Heart (tissue), 3 donors: ENCODE measurements around a stretch of chr18.

- RAMPAGE, long total RNA, 2 experiments, result no peak in any of the 2 experiments
Measured at GRCh38 chr18:3217742-3218350, 1.9 kb downstream of the MYOM1 start.

DNA sequence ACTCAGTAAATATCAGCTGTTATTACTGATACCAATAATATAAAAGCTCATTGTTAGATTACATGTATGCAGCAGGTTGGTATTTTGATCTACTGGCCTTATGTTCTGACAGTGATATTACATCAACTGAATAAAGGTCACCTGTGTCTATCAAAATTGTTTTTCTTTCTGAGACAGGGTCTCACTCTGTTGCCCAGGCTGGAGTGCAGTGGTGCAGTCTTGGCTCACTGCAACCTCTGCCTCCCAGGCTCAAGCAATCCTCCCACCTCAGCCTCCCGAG lies 1.0 kb upstream of the MYOM1 start:
- RAMPAGE, long total RNA, 2 experiments, result no peak in any of the 2 experiments

GRCh38 chr18:3250132-3250509 lies 2.5 kb downstream of the MYL12A start:
- RAMPAGE, long total RNA, 2 experiments, result no peak in any of the 2 experiments

GRCh38 chr18:3261287-3261987 lies 496 bp upstream of the MYL12B start:
- RAMPAGE, long total RNA, 2 experiments, result no peak in any of the 2 experiments

DNA sequence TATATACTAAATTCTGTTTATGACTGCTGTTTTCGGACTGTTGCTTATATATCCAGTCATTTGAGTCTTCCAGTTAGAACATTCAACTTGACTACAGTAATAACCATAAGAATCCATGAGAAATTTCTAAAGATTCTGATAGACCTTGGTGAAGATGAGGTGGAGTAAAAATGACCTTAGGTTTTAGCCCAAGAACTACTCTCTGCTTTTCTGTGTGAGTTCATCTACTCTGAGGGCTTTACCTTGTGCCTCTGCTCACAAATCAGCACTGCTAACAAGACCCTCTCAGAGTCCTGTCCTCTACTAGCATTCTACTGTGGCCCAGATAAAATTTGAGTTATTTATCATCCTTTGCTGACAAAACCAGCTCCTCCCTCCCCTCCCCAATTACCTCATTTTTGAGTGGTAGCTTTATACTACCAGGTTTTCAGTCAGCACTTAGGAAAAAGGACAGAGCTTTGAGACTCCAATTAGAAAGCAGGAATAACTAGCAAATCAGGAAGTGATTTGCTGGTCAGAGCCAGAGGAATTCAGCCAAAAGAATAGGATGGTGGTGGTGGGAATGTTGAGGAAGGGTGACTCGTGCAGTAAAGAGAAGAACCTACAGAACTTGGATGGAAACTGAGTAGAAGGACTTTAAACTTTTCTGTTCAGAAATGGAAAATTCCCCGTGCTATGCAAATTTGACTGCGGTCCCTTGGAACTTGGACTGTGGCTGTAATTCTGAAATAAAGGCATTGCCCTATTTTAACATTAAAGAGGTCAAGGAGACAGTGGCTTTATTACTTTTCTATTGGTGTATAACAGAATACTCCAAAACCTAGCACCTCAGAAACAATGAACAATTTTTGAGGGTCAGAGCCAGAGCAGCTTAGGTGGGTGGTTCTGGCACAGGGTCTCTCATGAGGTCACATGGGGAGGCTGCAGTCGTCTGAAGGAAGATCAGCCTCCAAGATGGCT lies 3.6 kb downstream of the MYL12B start:
- RAMPAGE, long total RNA, 2 experiments, result no peak in any of the 2 experiments

- RAMPAGE, long total RNA, 2 experiments, result no peak in any of the 2 experiments
Measured at GRCh38 chr18:3280168-3280351, 18.1 kb downstream of the MYL12B start.

DNA sequence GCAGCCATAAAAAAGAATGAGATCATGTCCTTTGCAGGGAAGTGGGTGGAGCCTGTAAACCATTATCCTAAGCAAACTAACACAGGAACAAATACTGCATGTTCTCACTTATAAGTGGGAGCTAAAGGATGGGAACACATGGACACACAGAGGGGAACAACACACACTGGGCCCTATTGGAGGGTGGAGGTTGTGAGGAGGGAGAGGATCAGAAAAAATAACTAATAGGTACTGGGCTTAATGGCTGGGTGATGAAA lies 78.9 kb downstream of the MYL12B start:
- RAMPAGE, long total RNA, 2 experiments, result no peak in any of the 2 experiments

DNA sequence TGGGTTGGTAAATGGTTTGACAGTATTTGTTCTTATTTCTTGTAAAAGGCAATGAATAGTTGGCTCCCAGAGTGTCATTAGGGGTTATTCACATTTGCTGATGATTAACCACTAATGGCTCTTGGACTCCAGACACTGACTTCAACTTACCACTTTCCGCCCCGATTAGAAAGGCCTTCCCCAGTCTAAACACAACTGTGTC lies 9.6 kb upstream of the TGIF1 start:
- RAMPAGE, long total RNA, 2 experiments, result no peak in any of the 2 experiments

GRCh38 chr18:3649012-3649858 lies 199.3 kb downstream of the TGIF1 start:
- RAMPAGE, long total RNA, 2 experiments, result no peak in any of the 2 experiments

- RAMPAGE, long total RNA, 2 experiments, result no peak in any of the 2 experiments
Measured at GRCh38 chr18:3798028-3798431, 348.1 kb downstream of the TGIF1 start.

GRCh38 chr18:4807382-4808166 lies 352.5 kb upstream of the DLGAP1 start:
- RAMPAGE, long total RNA, 2 experiments, result no peak in any of the 2 experiments

DNA sequence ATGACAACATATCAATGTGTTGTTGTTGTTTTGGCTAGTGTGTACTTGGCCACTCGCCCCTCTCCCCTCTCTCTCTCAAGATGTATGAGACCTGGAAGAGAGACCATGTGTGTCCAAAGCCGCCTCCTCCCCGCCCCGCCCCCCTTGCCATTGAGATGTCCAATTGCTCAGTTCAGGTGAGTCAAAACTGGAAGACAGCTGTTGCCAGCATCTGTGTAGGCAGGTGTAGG lies 1.2 kb downstream of the ZBTB14 start:
- RAMPAGE, long total RNA, 2 experiments, result no peak in any of the 2 experiments

DNA sequence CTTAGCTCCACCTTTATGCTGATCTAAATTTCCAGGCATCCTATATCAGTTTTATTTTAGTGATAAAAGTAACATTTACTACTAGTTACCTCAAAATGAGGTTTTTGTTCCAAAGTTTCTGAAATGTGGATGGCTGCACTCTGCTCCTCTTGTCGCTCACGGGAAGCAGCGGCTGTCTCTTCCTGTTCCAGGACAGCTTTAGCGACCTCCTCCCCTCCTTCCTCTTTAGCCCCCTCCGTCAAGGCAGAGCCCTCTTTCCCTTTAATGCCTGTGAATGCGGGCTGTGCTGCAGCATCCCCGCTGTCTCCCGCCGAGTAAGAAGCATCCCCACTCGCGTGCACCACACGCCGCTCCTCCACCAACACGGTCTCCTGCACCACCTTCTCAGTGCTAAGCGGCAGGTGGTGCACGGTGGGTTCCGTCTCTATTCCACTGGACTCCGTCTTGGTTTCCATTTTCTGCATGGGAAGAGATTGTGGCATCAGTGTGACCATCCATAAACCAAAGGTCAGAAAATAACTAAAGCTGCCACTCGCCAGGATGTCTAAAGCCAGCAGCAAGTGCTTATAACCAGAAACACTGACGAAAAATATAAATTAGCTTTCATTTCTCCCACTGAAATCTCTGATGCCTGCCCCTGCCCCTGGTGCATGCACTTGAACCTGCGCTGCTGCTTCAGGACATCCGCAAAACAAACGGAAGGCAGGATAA lies 101.6 kb upstream of the ZBTB14 start:
- RAMPAGE, long total RNA, 2 experiments, result no peak in any of the 2 experiments

GRCh38 chr18:5527567-5528119 lies 16.2 kb downstream of the EPB41L3 start:
- RAMPAGE, long total RNA, 2 experiments, result no peak in any of the 2 experiments

- RAMPAGE, long total RNA, 2 experiments, result no peak in any of the 2 experiments
Measured at GRCh38 chr18:5542297-5542693, 1.5 kb downstream of the EPB41L3 start.

- RAMPAGE, long total RNA, 2 experiments, result no peak in any of the 2 experiments
Measured at GRCh38 chr18:5628248-5628788, 84.5 kb upstream of the EPB41L3 start.

DNA sequence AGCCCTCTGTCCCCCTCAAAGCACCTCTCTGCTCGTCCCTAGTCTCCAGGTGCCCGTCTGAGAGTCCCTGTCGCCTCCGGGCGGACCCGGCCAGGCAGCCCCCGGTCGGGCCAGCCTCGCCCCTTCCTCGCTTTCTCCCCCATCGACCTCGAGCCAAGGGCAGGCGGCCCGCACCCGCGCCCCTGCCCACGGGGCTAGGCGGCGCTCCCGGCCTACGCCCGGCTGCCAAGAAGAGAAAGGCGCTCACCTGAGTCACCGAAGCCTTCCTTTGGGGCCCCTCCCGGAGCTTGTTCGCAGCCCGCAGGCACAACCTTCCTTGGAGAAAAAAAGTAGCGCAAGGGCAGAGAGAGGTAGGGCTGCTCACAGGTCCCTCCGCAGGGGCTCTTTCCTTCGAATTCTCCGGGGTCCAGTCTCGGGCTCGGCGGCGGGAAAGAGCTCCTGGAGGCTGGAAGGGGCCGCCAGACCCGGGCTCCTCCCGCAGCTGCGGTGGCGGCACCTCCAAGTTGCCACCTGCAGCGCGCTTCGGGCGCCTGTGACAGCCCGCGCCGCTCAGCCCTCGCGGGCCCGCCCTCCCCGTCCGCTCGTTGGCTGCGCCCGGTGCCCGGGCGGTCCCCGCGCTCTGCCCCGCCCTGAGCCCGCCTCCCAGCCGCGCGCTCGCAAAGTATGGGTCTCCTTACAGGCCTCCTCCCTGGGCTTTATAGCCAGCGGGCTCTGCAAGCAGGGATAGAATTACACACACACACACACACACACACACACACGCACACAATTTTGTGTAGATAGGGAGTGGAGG lies 86.5 kb upstream of the EPB41L3 start:
- RAMPAGE, long total RNA, 2 experiments, result no peak in any of the 2 experiments

GRCh38 chr18:6061647-6062142 lies 166.4 kb upstream of the TMEM200C start:
- RAMPAGE, long total RNA, 2 experiments, result no peak in any of the 2 experiments

DNA sequence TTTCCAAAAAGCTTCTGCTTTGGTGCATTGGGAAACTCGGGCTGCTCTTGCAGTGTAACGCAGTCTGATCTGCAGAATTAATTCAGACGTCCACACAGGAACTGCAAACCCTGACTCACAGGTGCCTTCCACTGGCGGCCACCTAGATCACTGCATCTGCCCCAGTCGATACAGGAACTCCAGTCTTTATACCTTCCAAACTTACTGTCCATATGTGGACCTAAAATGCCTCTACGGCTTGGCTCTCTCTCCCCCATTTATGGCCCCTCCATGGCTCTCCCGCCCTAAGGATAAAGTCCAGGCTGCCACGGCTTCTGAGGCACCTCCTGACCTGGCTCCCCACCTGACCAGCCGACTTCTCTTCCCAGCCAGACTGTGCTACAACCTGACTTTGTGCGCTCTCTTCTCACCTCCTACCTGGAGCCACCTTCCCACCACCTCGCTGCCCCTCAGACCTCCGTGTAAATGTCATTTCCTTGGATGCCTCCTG lies 39.7 kb downstream of the L3MBTL4 start:
- RAMPAGE, long total RNA, 2 experiments, result no peak in any of the 2 experiments

DNA sequence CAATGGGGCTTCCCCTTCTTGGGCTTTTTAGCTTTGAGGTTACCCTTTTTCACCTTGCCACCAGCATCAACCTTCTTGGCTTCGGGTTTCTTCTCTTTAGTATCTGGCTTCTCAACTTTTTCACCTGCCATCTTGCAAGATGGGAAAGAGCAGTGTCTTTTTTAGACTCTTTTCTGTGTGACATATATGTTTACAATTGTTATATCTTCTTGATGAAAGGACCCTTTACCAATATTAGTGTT lies 48.1 kb upstream of the L3MBTL4 start:
- RAMPAGE, long total RNA, 2 experiments, result start-site peak on the minus strand in 1 of 2 experiments, centred at position 149 of the sequence, 716 to 769 reads per replicate